Cerebellum (tissue), 5 donors: ENCODE measurements around the genes MYL5 and SLC26A1.

- PRO-cap, 3 experiments: peak in 1 of 3 experiments; most common plus-strand start chr4:577357 (in 1); most common minus-strand start chr4:577258 (in 1)
- RAMPAGE, long total RNA: no peak
Observed at GRCh38 chr4:576993-577440, 922 bp upstream of the TMEM271 start.

GRCh38 chr4:663148-663877 lies 10.8 kb downstream of the ATP5ME start:
- PRO-cap, 3 experiments: no peak in any of the 3 experiments
- RAMPAGE, long total RNA: no peak

DNA sequence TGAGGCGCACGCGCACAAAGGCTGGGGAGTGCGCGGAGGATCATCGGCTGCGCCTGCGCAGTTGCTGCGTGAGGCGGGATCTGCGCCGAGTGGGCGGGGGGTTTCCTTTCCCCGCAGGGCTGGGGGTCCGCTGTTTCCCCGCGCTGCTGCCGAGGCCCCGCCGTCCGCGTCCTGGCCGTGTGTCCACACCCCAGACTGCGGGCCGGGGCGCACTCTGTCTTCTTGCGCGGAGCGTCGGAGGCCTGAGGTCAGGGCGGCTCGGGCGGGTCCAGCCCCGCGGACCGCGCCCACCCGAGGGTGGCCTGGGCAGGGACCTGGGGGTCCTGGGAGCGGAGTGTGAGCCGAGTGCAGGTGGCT lies at the start of gene MYL5:
MYL5 (plus strand) TSS at position 106 of the 357 bp plus-strand sequence.
- PRO-cap, 3 experiments: peak in 3 of 3 experiments; most common plus-strand start position 106 of the sequence (in 2)
- RAMPAGE, long total RNA: start-site peak on the plus strand centred at position 88 of the sequence, 85 bp wide, 19 and 27 reads in 2 replicates

- PRO-cap, 3 experiments: peak in 2 of 3 experiments; most common plus-strand start chr4:751805 (in 2)
- RAMPAGE, long total RNA: no peak
Observed at GRCh38 chr4:751404-752074, 45.9 kb downstream of the PCGF3 start.

GRCh38 chr4:766988-767550 lies 58.9 kb downstream of the CPLX1 start:
- PRO-cap, 3 experiments: no peak in any of the 3 experiments
- RAMPAGE, long total RNA: no peak

- PRO-cap, 3 experiments: peak in 2 of 3 experiments; most common plus-strand start chr4:787062 (in 1); most common minus-strand start chr4:786700 (in 1)
- RAMPAGE, long total RNA: no peak
Observed at GRCh38 chr4:786229-787427, 39.3 kb downstream of the CPLX1 start.

DNA sequence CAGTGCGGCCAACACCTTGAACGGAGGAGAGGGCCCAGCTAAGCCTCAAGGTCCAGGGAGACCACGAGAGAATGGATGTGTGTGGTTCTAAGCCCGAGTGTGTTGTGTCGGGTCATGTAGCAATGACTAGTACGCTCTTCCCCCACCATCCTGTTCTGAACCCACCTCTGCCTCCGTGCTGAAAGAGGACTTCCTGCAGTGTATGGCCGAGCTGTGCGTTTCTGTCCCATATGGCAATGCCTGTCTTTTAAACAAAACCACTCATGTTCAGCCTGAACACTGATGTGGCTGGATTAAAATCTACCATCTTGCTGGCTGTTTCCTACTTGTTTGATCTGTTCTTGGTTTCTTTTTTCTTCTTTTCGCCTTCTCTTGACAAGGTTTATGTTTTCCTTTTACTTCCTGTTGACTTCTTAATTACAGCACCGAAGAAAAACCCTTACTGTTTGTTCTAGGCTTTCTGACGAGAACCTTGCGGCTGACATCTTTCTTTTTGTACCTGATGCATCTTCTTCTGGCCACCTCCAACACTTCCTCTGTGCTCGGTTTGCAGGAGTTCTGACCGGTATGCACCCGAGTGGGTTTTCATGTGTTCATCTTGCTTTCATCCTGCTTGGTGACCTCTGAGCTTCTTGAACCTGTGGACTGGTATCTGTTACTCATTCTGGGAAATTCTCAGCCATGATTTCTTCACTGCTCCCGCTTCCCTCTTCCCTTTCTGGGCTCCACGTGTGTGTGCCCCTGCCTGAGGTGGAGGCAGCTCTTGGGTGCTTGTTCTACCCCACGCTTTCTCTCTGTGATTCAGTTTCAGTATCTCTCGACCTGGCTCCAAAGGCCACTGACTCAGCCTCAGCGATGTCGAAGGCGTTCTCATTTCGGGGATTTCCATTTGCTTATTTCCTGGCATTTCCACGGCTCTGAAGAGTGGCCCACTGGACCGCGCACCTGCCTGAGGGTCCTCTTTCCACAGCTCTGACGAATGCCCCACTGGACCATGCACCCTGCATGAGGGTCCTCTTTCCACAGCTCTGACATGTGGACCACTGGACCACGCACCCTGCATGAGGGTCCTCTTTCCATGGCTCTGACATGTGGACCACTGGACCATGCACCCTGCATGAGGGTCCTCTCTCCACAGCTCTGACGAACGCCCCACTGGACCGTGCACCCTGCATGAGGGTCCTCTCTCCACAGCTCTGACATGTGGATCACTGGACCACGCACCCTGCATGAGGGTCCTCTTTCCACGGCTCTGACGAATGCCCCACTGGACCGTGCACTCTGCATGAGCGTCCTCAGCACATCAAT lies 52.6 kb downstream of the GAK start:
- PRO-cap, 3 experiments: peak in 1 of 3 experiments; most common minus-strand start position 187 of the sequence (in 1)
- RAMPAGE, long total RNA: no peak

DNA sequence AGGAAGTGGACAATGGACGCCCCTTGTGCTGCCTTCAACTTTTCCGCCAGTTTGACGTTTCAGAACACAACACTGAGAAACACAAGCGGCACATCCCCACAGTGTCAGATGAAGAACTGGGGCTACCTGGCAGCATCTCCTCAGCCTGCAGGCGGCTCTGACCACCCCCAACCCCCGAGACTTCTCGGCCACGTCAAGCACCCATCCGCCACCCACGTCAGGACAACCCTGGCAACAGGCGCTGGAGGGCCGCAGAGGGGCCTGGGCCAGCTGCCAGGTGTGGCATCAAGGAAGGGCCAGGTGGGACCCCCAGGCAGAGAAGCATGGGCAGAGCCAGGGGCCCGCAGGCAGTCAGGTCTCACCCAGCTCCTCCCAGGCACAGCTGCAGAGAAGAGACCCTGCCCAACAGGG lies 22.3 kb downstream of the GAK start:
- PRO-cap, 3 experiments: no peak in any of the 3 experiments
- RAMPAGE, long total RNA: no peak

- PRO-cap, 3 experiments: no peak in any of the 3 experiments
- RAMPAGE, long total RNA: no peak
Observed at GRCh38 chr4:915641-916013, 16.5 kb downstream of the GAK start.

- PRO-cap, 3 experiments: no peak in any of the 3 experiments
- RAMPAGE, long total RNA: no peak
Observed at GRCh38 chr4:919323-919997, 12.7 kb downstream of the GAK start.

DNA sequence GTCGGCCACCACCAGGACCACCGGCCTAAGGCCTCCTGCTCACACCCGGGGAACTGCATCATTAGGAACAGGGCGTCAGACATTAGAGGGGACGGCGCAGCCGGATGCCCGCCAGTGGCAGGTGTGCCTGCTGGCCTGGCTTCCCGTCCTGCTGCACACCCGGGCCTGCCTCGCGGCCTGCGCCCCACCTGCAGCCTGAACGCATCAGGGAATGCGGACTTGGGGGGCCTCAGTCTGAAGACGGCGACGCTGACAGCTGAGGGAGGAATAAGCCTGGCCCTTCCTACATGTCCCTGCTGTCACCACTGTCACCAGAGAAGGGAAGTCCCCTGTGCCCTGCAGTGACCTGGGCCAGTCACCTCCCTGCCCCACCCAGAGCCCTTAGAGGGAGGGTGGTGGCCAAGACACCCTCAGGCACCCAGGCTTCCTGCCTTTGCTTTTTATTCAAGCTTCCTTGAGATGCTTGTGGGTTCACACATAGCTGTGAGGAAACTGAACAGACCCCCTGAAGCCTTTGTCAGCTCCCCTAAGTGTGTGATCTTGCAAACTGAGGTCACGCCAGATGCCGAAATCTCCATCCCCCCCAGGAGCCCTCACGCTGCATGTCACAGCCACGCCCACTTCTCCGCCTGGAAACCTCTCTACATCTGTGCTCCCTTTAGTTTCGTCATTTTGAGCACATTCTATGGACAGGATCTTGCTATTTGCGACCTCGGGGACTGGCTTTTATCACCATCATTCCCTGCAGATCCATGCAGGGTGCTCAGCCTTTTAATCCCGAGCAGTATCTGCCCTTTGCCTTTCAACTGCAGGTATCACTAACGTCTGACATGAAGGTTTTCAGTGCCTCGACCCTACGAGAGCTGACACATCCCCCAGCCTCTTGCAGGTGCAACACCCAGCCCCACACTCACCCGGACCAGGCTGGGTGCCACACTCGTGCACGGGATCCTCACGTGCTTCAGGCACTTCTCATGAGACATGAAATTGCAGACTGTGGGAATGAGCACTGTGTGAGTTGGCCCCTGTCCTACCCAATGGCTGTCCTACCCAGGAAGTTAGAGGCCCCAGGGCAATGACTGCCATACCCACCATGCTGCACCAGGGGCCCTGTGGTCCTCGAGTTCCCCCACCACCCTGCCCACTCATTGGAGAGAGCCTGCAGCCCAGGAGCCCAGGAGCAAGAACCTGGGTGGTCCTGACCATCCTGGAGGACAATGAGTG lies 2.9 kb downstream of the DGKQ start:
- PRO-cap, 3 experiments: no peak in any of the 3 experiments
- RAMPAGE, long total RNA: no peak

DNA sequence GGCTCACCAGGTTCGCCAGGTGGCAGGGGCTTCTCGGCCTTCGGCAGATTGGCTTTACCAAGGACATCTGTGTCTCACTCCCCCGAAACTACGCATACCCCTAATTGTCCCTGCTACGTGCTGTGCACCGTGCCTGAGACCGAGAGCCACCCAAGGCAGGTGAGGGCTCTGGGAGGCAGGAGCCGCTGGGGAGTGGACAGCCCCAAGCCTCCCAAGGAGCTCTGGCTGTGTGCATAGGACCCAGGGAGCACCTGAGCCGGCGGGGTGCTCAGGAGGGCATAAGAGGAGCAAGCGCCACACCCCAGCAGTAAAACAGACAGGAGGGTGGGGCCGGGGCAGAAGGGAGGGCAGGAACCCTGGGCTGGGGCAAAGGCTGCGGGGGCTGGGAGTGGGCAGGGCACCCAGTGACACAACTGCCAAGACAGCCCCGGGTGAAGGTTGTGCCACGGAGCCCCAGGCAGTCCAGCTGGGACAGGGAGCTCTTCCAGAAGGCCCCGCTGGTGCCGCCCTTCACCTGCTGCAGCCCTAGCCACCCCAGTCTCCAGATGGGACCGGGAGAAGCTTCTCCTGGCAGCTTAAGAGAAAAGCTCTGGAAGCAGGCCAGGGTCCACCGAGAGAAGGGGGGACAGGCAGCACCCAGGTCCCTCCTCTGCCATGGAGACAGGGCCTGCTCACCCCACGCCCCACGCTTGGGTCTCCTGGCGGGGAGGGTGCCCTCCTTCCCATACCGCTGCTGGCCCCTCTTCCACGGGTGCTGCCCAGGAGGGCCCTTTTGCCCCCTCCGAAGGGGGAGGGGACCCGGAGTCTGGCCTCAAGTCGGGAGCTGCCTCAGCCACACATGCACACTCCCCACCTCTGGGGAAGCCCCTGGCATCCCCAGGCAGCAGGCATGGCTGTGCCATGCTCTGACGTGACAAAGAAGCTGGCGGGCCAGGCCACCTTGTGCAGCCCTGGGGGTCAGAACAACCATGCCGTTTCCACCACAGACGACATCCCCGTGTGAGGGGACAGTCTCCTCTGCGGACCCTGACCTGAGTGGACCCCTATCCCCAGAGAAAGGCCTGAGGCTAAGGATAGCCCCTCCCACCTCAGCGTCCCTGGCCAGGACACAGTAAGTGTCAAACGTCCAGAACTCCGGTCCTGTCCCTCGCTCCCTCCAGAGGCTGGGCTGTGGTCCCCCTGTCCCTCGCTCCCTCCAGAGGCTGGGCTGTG lies 1.6 kb downstream of the DGKQ start:
- PRO-cap, 3 experiments: no peak in any of the 3 experiments
- RAMPAGE, long total RNA: no peak

DNA sequence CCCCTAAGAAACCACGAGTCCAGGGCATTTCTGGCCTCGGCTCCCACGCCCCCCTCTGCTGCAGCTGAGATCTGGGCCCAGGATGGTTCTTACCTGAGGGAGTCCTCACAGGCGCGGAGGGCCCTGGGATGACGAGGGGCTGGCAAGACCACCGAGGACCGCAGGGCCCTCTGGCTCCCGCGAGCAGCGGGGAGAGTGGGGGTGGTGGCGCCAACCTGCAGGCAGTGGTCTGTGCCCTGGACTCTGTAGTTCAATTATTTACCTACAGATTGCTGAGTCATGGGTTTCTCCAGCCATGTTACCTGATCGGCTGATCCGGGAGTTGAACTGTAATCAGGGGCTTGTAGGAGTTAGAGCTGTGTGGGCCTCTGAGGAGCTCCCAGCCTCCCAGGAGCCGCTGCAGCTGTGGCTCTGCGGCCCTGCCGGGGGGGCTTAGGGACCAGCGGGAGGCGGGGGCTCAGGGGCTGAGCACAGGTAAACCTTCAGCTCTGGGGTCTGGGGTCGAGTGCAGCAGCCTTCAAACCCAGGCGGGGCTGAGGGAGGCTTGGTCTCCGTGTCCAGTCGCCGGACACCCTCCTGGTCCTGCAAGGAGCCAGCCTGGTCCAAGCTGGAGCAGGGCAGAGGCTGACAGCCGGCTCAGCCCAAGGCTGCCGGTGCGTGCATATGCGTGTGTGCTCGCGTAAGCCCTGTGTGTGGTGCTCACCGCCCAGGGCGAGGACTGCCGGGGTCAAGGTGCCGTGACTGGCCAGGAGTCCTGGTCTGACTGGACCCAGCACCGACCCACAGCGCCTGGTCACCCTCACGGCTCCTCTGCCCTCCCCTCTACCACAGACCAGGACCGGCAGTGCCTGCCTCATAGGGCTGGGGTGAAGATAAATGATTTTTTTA lies at the start of gene SLC26A1:
SLC26A1 (minus strand) TSS at position 197 of the 888 bp plus-strand sequence.
- PRO-cap, 3 experiments: no peak in any of the 3 experiments
- RAMPAGE, long total RNA: no peak

DNA sequence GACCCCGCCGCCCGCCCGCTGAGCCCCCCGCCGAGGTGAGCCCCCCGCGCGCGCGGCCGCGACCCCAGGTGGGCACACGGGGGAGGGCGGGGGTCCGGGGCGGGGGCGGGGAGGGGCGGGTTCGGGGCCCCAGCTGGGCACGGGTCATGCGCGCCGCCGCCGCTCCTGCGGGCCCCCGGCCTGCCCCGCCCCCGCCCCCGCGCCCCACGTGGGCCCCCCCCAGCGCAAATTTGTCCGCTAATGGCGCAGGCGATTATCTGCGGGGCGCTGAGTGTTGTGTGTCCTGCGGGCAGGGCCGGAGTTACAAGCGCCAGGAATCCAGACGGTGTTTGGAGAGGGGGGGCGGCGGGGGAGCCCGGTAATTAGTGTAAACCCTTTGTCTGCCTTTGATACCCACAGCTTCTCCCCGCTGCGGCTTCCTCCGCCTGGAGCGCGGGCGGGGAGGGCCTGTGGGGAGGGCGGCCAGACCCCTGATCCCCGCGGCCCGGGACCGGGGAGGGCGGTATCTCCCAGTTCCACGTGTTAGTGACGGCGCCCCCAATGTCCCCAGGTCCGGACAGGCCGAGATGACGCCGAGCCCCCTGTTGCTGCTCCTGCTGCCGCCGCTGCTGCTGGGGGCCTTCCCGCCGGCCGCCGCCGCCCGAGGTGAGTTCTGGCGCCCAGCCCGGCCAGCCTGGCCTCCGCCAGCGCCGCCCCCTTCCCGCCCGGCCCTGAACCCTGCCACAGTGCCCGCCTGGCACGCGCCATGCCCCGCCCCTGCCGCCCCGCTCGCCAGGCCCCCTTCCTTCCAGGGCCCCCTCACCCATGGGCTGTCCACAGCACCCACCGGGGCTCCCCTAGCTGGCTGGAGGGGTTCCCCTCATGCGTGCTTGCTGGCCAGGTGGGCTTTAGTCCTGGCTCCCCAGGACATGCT lies 750 bp downstream of the FGFRL1 start:
- PRO-cap, 3 experiments: no peak in any of the 3 experiments
- RAMPAGE, long total RNA: no peak

GRCh38 chr4:1126891-1127535 lies 13.6 kb upstream of the RNF212 start:
- PRO-cap, 3 experiments: no peak in any of the 3 experiments
- RAMPAGE, long total RNA: no peak

DNA sequence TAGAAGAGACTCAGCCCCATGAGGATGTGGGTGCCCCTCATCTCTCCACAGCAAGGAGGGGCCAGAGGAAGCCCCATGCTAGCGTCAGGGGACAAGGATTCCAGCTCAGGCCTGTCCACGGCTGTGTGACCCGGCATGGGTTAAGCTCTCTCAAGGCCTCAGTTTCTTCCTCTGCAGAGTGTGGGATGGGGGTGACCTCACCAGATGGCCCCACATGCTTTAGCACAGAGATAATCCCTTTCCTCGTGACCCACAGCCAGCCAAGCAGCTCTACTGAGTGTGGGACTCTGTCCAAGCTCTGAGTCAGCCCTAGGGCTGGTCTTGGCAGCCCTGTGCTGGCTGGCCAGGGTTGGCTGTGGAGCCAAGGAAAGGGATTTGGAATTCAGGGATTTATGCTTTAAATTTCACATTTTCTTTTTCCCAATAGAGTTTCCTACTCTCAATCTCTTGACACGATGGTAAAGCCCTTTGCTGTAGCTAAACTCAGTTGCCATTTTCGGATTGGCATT lies 19.7 kb upstream of the SPON2 start:
- PRO-cap, 3 experiments: peak in 1 of 3 experiments; most common plus-strand start position 335 of the sequence (in 1); most common minus-strand start position 193 of the sequence (in 1)
- RAMPAGE, long total RNA: no peak

DNA sequence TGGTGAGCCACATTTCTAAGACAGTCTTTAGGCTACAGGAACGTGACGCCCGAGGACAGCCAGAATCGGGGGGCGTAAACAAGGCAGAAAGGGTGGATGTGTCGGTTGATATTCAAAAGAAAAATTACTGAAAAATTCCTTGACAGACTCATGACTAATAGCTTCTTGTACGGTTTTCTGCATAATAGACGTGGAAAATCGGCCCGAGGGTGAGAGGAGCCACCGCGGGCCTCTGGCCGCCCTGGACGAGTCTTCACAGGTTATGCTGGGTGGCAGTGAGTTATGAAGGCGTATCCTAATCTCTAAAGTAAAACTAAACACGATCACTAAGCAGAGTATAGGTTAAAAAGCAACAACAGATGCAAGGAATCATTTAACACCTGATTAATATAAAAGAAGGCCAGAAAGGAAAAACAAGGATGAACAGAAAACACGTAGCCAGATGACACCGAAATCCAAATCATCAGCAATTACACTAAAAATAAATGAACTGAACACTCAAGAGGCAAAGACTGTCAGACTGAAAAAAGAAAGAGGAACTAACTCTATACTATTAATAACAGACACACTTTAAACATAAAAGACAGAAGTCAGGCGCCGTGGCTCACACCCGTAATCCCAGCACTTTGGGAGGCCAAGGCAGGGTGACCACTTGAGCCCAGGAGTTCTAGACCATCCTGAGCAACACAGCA lies 30.3 kb downstream of the CTBP1 start:
- PRO-cap, 3 experiments: no peak in any of the 3 experiments
- RAMPAGE, long total RNA: no peak

DNA sequence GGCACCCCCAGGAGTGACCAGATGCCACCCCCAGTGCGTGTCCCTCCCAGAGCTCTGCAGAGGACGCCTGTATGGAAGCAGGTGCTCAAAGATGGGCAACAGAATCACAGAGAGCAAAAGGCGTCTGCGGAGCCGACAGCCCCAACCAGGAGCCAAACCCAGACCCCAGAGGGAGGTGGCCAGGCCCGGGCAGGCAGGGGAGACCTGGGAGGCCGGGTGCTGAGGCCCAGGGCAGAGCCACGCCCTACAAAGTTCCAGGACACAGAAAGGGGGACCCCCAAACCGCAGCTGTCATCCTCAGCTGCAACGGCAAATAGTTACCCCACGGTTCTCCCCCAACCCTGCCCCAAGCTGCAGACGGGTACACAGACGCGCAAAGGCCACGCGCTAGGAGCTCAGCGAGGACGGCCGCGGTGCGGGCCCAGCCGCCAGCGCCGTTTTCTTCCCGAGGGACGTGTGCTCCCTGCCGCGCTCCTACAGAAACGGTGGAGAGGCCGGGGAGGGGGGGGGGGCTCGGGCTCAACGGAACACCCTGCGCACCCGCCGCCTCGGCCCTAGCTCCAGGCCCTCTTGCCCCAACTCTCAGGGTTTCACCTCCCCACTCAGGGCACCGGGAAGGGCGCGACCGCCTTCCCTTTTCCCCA lies 1.5 kb downstream of the CTBP1 start:
- PRO-cap, 3 experiments: no peak in any of the 3 experiments
- RAMPAGE, long total RNA: no peak

DNA sequence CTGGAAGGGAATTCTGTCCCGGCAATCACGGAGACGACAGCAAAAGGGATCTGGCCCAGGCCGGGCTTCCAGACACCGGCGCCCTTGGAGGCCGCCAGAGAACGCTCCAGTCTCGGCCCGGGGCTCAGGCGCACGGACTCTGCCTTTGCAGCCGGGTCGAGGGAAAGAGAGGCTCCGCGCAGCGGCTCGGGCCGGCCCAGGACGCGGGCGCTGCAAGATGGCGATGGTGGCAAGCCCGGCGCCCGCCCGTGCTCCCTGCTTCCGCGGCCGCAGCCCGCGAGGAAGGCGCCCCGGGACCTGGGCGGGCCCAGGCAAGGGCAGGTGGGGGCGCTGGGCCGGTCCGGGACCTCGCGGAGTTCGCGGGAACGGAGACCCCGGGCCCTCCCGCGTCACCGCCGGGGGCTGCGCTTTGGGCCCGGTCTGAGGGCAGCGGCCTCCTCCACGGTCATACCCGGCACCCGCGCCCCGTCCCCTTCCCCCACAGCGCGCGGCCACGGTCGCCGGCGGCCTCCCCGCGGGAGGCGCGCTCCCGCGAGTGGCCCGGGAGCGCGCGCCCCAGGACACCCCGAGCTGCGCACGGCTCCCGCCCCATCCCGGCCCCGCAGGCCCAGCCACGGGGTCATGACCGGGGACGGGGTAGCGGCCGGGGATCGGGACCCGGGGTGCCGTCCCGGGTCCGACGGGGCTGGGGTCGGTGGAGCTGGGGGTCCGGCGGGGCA lies 860 bp downstream of the CTBP1 start:
- PRO-cap, 3 experiments: peak in 3 of 3 experiments; most common plus-strand start position 199 of the sequence (in 1); most common minus-strand start position 449 of the sequence (in 3)
- RAMPAGE, long total RNA: no peak

DNA sequence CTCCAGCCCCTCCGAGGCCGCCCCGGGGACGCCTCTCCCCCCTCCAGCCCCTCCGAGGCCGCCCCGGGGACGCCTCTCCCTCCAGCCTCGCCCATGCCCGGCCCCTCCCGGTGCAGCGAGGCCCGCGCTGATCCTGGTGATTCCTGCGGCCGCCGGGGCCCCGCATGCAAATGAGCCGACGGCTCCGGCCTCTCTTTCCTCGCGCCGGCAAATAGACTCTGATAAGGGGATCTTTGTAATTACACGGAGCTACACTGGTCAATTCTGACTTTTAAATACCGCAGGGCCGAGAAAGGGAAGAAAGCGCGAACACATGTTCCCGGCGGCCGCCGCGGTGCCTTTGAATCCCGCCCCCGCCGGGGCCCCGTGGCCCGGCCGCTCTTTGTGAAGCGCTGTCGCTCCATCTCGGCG lies 114.9 kb upstream of the NKX1-1 start:
- PRO-cap, 3 experiments: no peak in any of the 3 experiments
- RAMPAGE, long total RNA: no peak